ENCODE measurements around the gene CDK12.

GRCh38 chr17:39014433-39014926 lies 47.3 kb upstream of the FBXO47 start:
- PRO-cap, result no peak

GRCh38 chr17:39153394-39154053 lies 2.1 kb upstream of the PLXDC1 start:
- PRO-cap, result unidirectional peak, minus-strand start at chr17:39153811

DNA sequence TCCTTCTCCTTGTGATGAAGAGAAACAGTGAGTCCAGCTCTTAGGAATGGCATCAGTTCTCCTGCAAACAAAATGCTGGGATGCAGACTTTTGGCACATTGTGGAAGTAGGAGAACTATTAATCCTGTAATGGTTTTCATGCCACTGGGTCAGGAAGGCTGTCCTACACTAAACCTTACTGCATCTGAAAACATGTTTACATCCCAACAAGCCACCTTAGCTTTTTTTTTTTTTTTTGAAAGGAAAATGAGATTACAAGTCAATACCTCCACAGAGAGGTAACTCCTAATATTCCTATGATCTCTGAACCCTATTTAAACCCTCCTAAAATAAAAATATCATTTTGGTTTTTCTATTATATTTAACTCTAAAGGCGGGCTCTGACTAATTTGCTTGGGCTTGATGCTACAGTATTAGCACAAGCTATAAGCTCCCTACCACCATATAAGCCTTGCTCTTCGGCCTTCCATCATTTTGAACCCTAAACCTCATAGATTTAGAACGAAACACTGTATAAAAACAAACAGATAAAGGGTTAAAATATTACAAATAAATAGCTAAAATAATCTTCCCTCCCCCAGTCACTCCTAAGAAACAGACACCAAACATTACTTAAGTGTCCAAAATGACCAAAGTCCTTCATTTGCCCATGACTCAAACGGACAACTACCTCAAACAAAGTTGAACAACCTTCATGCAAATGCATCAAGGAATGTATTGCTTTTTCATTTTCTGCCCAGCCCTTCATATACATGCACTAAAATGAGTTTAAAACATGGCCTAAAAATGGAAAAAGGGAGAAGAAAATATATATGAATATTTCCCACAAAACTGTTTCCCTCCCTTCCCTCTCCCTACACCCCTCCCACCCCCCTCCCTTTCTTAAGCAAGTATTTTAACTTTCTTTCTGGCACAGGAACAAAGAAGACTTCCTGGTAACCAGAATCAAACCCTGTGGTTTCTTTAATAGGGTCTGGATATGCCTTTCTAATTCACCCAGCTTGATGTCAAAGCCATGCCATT lies 5.2 kb upstream of the FBXL20 start:
- PRO-cap, result no peak

- PRO-cap, result bidirectional peak, plus-strand start at chr17:39461534, minus-strand start at chr17:39461360; unidirectional peak, plus-strand start at chr17:39461534
Measured at GRCh38 chr17:39461044-39461614, at the start of gene CDK12. Gene CDK12, plus strand, starts transcription at chr17:39461486.

- PRO-cap, result no peak
Measured at GRCh38 chr17:39503283-39504363, 42.3 kb downstream of the CDK12 start.

DNA sequence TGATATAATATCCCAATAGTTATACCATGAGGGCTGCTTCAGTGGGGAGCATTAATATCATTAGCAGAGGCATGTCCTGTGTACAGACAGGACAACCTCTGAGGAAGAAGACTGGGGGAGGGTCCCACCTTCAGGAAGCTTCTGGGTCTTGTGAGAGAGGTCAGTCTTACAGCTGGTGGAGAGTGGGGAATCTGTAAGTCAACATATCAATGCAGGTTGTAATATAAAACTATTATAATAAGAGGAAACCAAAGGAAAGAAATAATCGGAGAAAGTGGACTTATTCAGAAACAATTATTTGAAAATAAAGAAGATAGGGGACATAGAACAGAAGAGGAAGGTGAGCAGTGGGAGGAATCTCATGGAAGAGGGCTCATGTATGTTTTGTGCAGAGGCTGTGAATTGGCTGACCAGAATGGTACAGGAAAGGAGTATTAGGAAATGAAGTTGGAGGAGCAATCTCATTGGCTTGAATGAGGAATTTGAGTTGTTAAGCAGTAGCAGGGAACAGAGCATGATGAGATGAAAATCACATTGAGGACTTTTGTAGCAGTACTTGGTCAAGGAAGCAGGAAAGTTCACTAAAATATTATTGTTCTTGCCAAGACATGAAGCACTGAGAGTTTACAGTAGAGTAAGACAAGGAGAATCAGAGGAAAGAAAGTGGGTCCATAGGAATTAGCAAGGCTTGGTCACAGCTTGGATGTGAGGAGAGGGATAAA lies 68.1 kb downstream of the NEUROD2 start:
- PRO-cap, result no peak

GRCh38 chr17:39606804-39607360 lies 838 bp downstream of the NEUROD2 start:
- PRO-cap, result no peak

DNA sequence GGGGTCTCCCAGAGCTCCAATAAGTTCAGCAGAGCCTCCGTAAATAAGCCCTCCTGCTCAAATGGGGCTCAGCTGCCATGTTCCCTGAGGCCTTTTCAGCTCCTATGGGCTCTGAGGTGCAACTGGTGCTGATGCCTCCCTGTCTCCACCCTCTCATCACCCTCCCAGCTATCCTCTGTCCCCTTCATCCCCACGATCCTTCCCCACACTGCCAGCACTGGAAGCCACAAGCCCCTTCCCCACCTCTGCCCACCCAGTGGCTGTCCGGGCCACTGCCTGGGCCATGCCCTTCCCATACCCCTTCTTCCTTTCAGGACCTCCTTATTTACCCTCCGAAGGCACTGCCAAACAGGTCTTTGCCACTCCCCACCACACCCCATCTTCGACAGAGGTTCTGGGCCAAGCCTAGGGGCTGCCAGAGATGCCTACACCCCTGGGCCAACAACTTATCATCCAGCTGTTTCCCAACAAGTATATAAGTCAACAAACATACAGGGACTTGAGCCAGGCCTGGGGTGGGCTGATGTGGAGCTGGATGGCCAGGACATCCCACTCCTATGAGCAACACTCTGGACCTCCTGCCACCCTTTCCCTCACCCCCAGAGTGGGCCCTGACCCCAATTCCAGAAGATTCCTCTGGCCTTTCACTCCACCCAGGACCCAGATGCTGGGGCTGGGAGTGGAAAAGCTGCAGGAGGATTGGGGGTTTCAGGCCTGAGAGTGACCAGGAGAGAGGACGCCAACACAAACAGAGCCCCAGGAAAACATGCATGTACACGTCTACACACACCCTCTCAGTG lies 1.5 kb upstream of the PPP1R1B start:
- PRO-cap, result no peak

- PRO-cap, result no peak
Measured at GRCh38 chr17:39675407-39676677, 7.6 kb downstream of the PNMT start.

DNA sequence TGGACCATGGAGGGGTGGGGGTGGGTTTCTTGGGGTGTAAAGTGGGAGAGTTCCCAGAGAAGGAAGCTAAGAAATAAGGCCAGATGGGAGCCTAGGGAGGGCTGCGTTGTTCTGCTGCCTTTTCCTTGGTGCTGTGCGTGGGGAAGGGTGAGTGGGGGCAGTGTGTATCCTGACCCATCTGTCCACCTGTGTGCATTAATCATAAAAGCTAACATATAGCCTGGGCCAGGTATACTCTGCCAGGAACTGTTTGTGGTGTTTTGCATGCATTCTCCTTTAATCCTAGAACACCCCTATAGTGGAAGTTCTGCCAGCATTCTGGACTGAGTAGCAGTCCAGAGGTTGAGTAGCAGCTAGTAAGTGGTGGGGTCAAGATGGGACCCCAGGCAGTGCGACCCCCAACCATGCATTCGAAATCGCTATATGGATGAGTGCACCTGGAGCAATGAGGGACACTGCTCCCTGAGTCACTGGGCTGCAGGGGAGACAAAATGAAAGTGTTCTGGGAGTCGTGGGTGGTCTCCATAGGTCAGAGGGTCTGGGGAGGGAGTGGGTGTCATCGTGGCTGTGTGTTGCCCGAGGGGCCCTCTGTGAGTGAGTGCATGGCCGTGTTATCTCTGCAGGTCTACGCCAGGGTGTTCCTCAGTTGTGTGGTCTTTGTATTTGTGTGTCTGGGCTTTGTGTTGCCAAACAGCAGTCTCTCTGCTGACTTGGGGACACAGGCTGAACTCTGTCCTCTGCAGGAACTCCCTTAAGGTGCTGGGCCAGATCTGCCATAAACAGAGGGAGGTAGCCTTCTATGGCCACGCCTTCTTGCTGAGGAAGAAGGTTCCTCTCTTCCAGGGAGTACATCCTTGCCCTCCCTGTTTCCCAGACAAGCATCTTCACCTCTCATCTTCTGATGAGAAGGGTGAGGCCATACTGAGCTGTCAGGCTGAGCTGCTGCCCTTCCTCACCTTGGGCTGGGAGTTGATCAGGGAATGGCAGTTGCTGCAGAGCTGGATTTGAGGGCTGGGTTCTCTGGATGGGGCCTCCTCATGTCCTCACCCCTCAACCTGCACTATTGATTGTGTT lies 1.5 kb downstream of the ERBB2 start:
- PRO-cap, result no peak

- PRO-cap, result no peak
Measured at GRCh38 chr17:39715448-39716564, 14.5 kb downstream of the MIEN1 start.

GRCh38 chr17:39742292-39742774 lies 4.6 kb downstream of the GRB7 start:
- PRO-cap, result no peak

DNA sequence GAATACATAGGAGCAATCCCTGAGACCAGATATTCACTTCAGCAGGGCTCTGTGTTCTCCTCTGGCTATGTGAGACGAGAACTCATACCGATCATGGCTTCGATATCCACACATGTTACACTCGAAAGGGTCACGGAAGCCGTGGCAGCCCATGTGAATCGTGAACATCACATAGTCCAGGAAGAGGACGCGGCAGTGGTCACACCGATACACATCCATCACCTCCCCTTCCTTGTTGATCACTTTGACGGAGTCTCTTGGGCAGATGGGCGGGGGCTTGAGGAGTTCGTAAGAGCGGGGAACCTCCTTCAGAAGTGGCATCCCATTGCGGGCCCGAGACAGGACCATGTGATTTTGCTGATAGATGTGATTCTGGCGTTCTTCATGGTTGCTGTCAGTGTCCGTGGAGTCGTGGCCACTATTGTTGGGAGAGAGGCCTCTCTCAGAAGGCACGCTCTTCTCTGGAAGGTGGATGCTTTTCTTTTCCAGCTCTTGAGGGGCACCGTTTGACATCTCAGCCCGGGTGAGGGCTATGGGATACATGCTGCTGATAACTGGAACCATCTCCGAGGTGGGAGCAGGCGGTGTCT lies 28.1 kb downstream of the GRB7 start:
- PRO-cap, result no peak

GRCh38 chr17:39920229-39920705 lies 1.8 kb upstream of the GSDMB start:
- PRO-cap, result no peak

DNA sequence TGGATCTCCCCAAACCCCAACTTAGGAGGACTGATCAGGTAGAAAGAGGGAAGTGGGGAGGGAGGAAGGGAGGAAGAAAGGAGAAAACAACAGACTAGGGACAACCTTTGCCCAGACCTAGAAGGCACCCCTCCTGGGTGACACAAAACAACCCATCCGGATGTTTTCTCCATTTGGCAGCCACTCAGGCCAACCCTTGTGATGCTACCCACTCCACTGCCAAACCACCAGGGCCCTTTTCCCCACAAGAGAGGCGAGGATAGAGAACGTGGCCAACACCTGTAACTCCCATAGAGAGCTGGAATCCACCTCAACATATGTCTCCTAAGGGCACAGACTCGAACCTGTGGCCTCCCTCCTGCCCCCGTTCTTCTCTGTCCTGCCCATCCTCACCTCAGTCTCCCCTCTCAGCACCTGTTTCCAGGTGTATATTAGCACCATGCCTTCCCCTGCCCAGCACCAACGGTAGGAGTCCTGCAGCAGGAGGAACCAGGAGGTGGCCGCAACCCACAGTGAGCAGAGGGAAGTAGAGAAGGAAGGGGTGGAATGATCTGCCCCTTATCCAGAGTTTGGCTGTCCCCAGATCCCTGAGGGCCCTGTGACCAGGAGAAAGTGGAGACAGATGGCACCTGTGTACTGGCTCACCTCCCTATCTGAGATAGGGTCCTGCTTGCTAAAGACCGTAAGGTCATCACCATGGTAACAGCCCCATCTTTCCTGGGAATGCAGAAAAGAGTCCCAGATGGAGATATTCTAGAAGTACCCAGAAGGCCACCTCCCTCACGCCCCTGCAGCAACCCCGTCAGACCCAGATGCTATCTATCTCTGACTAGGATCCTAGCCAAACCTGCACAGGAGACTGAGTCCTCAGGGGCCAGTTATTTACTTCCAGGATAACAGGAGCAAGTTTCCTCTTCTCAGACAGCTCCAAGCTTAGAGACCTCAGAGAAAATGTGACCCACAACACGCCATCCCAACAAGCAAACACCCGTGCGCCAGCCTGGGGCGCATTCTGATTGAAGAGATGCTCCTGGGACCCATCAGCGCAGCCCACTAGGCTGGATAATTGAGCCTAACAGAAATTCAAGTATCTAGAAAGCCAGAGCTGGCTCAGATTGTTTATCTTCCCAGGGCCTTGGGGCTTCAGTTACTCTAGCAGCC lies 2.2 kb downstream of the ORMDL3 start:
- PRO-cap, result no peak

- PRO-cap, result no peak
Measured at GRCh38 chr17:39928473-39928937, 973 bp downstream of the LRRC3C start.

- PRO-cap, result no peak
Measured at GRCh38 chr17:39939972-39940434, 12.5 kb downstream of the LRRC3C start.

- PRO-cap, result no peak
Measured at GRCh38 chr17:39981283-39981463, 566 bp downstream of the PSMD3 start.

DNA sequence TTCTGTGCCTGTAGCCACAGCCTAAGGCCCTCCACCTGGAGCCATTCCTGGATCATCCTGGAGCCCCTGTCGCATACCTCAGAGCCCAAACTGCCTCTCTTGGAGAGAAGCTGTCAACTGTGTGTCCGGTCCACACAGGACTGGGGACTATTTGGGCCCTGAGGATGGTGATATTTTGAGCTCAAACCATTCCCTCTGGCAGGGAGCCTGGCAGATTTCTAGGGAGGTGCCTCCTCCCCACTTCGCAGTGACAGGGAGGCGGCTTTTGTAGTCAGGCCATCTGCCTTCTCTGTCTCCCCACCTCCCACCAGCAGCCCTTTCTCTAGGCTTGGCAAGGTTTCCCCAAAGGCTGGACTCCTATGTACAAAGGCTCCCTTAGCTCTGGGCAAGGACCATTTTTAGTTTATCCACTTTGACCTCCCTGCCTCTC lies 2.4 kb upstream of the MED24 start:
- PRO-cap, result no peak

GRCh38 chr17:40069778-40070619 lies 7.2 kb downstream of the THRA start:
- PRO-cap, result no peak

All from neutrophil (primary cell).